ENCODE data around the genes OR4S1, OR4C5 and OR8H1.

DNA sequence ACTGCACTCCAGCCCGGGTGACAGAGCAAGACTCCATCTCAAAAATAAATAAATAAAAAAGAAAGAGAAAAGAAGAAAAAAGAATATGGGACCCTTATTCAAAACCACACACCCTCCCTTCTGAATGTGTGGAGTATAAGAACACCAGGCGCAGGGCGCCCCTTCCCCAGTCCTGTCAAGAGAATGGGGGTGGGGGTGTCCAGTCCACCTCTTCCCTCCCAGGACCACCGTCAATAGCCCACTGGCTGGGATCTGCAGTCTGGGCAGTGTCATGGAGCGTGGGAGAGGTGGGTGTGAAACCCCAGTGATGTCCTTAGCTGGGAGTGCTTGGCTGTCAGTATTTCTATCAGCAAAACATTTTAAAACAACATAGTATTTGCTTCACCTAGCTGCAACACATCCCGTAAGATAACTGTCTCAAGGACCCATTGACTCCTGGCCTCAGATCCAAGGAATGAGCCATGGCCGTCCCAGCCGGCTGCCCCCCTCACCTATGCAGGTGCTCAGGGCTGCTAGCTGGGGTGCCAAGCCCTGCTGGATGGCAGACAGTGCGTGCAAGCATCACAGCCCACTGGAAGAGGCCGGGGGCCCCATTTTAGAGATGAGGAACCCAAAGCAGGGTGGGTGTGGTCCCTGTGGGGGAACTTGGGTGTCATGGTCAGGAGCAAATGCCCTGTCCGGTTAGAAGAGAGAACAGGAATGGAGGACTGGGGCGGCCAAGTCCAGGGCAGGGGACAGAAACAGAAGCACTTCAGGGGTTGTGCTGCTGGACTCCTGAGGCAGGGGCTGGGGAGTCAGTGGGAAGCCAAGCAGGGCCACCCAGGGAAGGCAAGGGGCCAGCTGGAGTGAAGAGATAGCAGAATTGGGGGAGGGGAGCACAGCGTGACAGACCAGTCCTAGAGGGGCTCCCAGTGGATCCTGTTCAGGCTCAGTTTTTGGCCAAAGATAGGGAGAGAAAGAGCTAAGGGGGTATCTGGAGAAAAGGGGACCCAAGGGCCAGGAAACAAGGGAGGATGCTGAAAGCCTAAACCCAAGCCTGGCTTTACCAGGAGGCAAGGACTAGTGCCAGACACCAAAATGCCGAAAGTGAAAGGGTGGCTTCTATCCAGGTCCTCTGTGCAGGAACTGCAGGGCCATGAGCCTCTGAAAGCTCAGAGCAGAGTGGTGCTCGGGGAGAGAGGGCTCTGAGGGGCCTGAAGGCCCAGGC is 8.4 kb downstream of the PSMC3 start:
- PRO-cap, result no peak
- RAMPAGE, long total RNA, 2 experiments, result no peak in any of the 2 experiments

DNA sequence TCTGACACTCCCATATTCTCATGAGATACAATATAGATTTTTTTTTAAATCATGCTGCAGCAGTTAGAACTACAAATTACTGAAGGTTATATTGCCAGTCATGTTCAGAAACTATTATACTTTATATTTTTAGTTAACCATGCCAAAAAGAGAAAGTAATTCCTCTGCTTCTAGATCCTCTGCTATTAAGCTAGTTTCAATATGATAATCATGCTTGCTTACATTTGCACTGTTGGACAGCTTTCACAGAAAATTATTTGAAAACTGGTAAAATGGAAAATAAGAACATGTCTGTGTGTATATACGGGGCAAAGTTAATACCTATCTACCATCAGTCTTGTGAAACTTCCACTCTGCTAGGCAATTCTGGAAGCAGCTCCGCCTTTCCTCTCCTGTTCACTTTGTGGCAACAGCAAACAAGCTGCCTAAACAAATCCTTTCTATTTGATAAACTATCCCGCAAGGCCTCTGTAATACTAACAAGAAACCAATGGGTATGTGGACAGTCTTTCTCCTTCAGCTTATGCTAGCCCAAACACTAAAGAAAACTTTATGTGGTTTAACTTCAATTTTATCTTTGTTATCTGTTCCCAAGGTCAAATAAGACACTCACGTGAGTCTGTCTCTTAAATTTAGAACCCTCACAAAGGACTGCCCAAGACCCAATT is 39.1 kb upstream of the RAPSN start:
- PRO-cap, result no peak
- RAMPAGE, long total RNA, 2 experiments, result no peak in any of the 2 experiments

DNA sequence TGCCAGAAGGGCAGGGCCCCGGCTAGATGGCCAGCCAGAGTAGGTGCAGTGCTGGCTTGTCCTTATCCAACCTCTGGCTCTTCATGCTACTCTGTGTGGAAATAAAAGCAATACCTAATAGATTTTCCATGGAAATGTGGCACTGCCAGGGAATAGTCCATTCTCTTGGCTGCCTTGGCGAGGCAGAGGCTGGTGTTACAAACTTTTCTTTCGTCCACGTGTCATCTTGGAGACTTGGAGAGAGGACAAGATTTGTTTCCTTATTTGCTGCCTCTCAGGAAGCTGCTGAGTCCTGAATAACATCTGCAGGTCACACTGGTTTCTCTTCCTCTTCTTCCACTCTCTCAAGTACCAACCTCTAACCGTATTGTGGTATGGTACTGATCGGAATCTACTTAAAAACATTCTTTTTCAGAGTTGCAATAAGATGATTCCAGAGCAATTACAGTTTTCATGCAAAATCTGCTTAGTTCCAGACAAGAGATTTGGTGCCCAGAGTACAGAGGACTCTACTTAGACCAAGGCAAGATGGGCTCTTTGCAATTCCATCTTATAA is 17.2 kb upstream of the C1QTNF4 start:
- PRO-cap, result no peak
- RAMPAGE, long total RNA, 2 experiments, result no peak in any of the 2 experiments

GRCh38 chr11:47723875-47724425 is 8.8 kb upstream of the AGBL2 start:
- PRO-cap, result no peak
- RAMPAGE, long total RNA, 2 experiments, result no peak in any of the 2 experiments

DNA sequence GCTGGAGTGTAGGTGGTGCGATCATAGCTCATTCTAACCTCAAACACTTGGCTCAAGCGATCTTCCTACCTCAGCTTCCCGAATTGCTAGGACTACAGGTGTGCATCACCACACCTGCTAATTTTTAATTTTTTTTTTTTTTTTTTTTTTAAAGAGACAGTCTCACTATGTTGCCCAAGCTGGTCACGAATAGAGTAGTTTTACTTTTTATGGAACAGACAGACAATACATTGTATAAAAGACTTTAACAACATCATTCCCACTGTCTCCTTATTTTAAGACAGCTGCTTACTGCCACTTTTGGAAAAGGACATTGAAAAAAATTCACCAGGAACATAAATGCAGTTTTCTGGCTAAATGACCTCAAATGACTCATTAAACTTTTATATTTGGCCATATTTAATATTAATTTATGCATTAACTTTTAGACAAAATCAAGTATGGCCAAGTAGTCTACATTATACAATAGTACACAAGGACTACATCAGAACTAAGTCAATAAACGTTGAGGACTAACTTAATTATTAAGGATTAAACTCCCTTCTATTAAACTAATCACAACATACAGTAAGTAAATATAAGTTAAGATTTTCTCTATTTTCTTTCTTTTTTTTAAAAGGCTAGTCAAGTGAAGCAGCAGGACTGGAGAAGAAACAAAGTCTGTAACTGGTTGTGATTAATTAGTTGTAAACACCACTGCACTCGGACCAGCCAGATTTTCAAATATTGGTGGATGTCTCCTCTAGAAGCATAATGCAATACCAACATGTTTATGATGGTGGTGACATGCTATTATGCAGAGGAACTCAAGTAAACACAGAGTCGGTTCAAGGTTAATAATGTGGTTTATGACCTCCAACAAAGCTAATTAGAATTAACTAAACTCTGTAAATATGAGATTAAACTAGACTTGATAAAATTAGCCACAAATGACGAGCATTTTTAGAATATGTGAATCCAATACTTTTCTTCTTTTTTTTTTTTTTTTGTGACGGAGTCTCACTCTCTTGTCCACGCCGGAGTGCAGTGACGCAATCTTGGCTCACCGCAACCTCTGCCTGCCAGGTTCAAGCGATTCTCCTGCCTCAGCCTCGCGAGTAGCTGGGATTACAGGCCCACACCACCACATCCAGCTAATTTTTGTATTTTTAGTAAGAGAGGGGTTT is 11.5 kb upstream of the AGBL2 start:
- PRO-cap, result no peak
- RAMPAGE, long total RNA, 2 experiments, result no peak in any of the 2 experiments

DNA sequence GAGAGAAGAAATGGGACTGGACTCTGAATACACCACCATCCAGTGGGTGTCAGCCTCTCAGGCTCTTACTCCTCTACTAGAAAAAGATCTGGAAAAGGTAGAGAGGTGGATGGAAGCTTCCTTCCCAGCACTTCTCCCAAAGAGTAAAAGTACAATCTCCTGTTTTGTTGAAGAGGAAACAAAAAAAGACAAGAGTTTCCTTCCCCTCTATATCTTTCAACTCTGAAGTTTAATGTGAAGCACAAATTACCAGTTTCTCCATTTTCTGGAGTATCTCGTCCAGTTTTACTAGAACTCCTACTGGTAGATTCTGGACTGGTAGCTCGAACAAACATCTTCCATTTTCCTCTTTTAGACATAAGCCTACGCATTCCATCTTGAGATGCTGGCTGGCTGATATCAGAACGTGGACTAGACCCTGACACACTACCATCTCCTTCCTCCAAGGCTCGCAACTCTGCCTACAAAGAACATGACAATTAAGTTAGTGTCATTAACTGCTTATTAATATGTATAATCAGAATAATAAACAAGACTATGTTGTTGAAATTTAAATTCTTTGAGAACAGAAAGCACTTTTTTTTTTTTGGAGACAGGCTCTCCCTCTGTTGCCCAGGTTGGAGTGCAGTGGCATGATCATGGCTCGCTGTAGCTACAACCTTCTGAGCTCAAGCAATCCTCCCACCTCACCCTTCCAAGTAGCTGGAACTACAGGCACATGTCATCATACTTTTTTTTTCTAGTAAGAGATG is 23.3 kb downstream of the FNBP4 start:
- PRO-cap, result no peak
- RAMPAGE, long total RNA, 2 experiments, result no peak in any of the 2 experiments

- PRO-cap, result bidirectional peak, plus-strand start at chr11:47768473, minus-strand start at chr11:47768406
- RAMPAGE, long total RNA, 2 experiments, result no peak in any of the 2 experiments
Measured at GRCh38 chr11:47768309-47768902, 1.3 kb upstream of the FNBP4 start.

DNA sequence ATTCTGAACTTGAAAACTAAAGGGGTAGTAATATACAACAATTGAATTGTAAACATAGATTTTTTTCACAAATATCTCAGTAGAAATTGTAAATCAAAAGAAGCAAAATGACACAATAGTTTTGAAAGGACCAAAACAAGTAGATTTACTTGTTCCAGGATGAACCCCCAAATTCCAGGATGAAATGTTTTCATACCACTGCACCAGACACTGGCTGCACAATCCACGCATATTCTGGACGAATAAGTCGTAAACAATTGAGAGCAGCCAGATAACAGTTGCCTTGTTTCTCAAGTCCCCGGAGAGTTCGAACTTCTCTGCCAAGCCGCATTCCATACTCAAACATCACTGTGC is 25.4 kb upstream of the FNBP4 start:
- PRO-cap, result no peak
- RAMPAGE, long total RNA, 2 experiments, result no peak in any of the 2 experiments

DNA sequence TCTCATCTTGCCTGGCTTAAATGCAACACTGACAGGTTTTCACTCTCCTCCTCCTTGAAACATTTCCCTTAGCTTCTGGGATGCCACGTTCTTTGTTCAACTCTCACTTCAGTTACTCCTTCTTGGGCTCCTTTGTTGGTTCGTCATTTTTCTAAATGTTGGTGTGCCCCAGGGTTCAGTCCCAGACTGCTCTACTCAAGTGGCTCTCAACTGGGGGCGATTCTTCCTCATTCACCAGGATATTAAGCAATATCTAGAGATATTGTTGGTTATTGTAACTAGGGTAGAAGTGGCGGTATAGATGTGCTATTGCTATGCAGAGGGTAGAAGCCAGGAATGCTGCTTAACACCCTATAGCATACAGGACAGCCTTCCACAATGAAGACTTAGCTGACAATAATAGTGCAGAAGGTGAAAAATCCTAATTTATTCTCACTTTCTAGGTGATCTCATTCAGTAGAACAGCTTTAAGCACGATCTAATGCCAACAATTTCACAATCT is 4.8 kb downstream of the NUP160 start:
- PRO-cap, result no peak
- RAMPAGE, long total RNA, 2 experiments, result no peak in any of the 2 experiments

GRCh38 chr11:47950620-47950977 is 29.8 kb upstream of the PTPRJ start:
- PRO-cap, result no peak
- RAMPAGE, long total RNA, 2 experiments, result no peak in any of the 2 experiments

GRCh38 chr11:48033341-48033938 is 53.1 kb downstream of the PTPRJ start:
- PRO-cap, result no peak
- RAMPAGE, long total RNA, 2 experiments, result no peak in any of the 2 experiments

DNA sequence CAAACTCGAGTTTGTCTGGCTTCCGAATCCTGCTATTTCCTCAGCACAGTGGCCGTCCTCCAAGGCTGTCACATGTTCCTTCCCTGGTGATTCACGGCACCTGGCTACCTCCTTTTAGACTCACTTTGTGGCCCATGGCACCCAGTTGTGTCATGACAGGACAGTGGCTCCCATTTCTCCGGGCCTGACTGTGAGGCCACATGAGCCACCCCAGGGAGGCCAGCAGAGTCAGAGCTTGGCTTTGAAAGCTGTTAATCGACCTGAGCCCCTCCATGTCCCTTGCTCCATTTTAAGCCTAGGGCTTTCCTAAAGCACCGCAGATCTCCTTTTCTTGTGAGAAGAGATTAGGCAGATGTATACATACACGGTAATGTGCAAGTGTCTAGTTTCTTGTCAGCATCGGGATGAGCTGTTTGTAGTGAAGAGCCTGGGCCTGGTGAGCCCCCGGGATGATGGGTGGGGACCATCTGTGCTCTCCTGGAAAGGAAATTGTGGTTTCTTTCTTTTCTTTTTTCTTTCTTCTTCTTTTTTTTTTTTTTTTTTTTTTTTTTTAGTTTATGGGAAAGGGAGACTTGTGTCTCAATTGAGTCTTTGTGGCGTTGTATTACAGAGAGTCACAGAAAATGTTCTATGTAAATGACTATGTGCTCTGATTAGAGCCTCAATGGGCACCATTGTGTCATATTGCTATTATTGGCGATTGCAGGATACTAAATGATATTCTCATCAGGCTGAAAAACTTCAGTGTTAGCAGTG is 54.8 kb downstream of the PTPRJ start:
- PRO-cap, result no peak
- RAMPAGE, long total RNA, 2 experiments, result no peak in any of the 2 experiments

DNA sequence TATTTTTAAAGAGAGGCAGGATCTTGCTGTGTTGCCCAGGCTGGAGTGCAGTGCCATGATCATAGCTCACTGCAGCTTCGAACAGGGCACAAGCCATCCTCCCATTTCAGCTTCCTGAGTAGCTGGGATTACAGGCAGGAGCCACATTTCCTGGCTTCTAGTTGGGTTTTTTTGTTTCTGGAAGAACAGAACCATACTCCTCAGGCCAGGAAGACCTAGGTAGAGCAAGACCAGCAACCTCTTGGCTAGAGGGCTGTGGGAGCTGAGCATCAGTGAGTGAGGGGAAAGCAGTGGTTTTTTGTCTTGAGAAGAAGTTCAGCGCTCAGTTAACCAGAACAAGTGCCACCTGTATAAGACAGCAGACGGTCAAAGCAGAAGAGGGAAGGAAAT is 62.9 kb downstream of the PTPRJ start:
- PRO-cap, result no peak
- RAMPAGE, long total RNA, 2 experiments, result start-site peak on the plus strand in 1 of 2 experiments, centred at position 213 of the sequence, 21 reads per replicate

DNA sequence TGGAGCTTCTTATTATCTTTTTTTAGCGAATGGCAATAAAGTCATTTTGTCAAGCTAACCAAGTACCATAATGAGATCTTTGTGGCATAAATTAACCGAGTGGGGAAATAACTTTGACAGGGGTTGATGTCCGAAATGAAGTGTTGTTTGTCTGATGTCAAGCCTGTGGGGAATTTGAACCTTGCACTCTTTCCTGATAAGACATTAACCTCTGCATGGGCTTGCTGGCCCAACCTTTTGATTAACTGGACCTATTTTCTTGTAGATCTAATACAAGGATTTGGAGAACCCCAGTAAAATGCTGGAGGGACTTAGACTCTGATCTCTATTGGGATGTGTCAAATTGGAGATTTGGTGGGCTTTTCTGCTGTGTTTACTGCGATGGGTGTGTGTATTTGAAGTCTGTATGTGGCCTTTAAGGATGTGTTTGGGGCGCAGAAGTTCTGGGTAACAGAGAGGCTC is 114.0 kb downstream of the PTPRJ start:
- PRO-cap, result no peak
- RAMPAGE, long total RNA, 2 experiments, result no peak in any of the 2 experiments

DNA sequence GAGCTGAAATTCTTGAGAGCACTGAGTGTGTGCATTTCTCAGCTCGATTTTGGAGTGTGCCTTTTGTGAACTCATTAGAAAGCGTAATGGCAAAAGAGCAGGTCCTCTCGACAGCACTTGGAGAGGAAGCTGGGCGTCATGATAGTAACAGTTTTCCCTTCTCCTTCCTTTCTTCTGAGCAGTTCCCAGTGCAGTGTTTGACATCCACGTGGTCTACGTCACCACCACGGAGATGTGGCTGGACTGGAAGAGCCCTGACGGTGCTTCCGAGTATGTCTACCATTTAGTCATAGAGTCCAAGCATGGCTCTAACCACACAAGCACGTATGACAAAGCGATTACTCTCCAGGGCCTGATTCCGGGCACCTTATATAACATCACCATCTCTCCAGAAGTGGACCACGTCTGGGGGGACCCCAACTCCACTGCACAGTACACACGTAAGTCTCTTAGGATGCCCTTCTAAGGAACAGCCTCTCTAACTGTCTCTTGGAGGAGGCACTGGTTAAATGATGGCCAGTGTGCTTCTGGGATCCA is 80.7 kb upstream of the OR4B1 start:
- PRO-cap, result no peak
- RAMPAGE, long total RNA, 2 experiments, result start-site peak on the plus strand in 1 of 2 experiments, centred at position 190 of the sequence, 19 reads per replicate

GRCh38 chr11:48169712-48170883 is 46.5 kb upstream of the OR4B1 start:
- PRO-cap, result no peak
- RAMPAGE, long total RNA, 2 experiments, result no peak in any of the 2 experiments

GRCh38 chr11:48306056-48306435 is at the start of gene OR4S1:
Gene OR4S1 (plus strand): TSS chr11:48306223.
- PRO-cap, result no peak
- RAMPAGE, long total RNA, 2 experiments, result no peak in any of the 2 experiments

- PRO-cap, result no peak
- RAMPAGE, long total RNA, 2 experiments, result no peak in any of the 2 experiments
Measured at GRCh38 chr11:48366364-48366736, at the start of gene OR4C5. Gene OR4C5 (minus strand): TSS chr11:48366465.

DNA sequence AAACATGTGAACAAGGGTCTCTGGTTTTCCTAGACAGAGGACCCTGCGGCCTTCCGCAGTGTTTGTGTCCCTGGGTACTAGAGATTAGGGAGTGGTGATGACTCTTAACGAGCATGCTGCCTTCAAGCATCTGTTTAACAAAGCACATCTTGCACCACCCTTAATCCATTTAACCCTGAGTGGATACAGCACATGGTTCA is 41.1 kb upstream of the OR4C13 start:
- PRO-cap, result no peak
- RAMPAGE, long total RNA, 2 experiments, result no peak in any of the 2 experiments

- PRO-cap, result no peak
- RAMPAGE, long total RNA, 2 experiments, result no peak in any of the 2 experiments
Measured at GRCh38 chr11:56292121-56292561, at the start of gene OR8H1. Gene OR8H1 (minus strand): TSS chr11:56292254.

All from prostate gland (tissue), 2 donors.